Jejunum (tissue), 1 donor: ENCODE data around the genes ZC3H12D and PCMT1.

DNA sequence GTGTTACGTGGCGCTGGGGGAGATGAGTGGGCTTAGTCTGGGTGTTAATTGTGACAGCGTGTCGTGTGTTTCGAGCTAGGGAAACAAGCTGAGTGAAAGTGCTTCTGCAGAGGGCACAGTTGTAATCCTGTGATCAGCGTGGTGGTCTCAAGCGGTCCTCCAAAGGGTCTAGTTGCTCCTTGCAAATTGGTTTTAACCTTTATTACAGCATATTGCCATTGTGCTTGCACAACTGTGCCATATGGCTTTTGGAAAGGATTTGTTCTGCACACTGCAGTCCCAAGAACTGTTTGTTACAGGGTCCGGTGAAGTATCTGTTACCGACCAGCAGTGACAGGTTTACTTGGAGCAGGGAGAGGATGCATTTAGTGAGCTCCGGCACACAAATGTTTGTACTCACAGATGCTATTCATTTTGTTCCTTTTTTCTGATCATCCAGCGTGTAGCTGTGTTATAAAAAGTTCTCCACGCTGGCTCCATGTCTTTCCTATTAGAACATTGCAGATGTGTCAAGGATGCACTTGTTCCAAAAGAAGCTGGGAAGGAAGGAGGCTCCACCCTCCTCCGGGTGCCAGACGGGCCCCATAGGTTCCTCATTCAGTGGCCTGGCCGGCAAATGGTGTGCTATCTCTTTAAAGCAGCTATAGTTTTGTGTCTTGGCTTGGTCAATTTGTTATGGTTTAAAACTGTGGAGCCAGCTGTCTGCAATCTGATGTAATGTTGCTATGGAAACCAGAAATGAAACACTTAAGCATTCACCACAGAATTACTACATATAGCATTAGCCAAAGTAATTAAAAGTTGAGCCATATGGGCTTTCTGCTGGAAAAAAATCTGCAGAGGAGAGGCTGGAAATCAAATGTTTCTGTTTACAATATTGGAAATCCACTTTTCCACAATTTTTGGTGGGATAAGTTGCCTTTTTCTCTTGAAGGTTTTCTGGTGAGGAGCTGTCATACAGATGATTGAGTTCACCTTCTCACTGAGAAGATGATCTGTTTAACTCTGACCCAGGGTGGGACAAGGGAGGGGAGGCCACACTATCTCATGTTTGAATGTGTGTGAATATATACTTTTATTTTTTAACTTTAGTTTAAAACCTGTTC, 167.1 kb downstream of the SASH1 start:
- PRO-cap = bidirectional peak, plus-strand start at position 825 of the sequence, minus-strand start at position 489 of the sequence

DNA sequence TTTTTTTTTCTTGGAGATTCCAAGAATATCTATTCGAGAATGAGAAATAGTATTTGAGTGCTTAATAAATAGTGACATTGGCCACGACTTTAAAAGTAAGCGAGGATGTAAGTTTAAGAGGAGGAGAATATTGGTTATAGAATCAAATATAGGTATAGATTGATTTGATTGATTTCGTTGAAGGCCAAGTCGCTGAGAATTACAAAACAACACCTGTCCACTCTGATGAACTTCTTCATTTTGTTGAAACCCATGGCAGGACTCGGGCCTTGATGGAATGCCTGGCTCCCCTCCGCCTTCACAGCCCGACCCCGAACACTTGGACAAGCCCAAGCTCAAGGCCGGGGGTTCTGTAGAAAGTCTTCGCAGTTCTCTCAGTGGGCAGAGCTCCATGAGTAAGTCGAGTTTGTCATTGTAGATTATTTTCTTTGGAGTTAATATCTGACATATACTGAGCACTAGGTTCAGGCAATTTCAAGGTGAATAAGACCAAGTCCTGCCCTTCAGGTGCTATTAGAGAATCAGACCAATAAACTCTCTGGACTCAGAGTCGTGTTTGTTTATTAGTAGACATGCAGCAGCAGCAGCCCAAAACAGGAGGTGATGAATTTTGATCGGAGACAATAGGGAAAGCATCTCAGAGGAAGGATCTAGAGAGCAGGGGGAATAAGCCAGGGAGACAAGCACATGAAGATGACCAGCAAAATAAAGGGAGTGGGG, 188.8 kb downstream of the SASH1 start:
- PRO-cap = no peak

- PRO-cap = no peak
Observed at GRCh38 chr6:148693785-148694184, 53.0 kb upstream of the UST start.

DNA sequence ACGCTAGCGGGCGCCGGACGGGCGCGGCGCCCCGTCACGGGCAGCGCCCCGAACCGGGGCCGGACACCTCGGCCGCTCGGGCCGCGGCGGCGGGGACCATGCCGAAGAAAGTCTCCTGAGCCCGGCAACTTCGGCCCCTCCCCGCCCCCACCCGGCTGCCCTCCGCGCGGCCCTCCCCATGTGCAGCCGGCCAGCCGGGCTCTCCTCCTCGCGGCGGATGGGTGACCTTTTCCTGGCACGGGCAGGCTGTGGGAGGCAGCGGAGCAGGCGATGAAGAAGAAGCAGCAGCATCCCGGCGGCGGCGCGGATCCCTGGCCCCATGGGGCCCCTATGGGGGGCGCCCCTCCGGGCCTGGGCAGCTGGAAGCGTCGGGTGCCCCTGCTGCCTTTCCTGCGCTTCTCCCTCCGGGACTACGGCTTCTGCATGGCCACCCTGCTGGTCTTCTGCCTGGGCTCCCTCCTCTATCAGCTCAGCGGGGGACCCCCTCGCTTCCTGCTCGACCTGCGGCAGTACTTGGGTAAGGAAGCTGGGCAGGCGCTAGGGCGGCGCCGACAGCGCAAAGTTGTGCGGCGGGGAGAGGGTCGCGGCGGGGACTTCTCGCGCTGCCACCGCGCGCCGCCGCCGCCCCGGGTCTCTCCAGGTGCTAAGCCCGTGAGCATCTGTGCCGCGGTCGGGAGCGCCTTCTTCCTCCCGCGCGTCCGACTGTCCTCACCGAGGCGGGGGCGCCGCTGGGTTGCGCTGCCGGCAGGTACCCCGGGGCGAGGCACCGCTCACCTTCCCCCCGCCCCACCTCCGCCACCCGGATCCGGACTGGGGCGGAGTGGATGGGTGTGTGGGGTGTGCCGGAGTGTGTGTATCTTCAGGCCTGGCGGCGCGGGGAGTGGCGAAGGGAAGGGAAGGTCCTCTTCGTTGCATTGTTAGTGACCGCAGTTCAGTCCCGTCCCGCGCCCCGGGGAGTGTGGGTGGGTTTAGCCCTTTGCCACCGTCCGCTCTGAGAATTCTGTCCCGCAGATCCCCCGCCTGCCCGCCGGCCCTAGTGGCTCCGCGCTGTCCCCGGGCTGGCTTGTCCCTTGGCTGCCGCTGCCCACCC, 676 bp downstream of the UST start:
- PRO-cap = unidirectional peak, minus-strand start at position 704 of the sequence; unidirectional peak, minus-strand start at position 882 of the sequence

DNA sequence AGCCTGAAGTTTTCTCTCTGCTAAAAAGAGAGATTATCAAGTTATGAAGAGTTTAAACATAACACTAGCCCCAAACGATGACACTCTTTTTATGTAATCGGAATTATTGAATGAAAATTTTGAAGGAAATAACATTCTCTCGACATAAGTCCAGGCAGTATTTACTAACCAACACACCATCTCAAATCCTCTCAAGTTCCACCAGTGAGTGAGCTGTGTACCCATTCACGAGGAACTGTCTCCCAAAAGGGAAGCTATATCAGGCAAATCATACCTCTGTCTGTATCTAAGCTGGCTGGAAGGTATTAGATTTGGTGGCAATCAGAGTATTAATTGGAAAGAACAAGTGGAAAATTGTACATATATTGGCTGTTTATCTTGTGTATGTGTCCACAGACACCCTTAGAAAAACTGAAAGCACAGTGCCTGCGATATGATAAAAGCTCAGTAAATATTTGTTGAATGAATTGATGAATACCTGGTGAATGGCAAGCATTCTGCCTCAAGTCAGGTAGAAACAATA, 37.5 kb downstream of the UST start:
- PRO-cap = no peak

DNA sequence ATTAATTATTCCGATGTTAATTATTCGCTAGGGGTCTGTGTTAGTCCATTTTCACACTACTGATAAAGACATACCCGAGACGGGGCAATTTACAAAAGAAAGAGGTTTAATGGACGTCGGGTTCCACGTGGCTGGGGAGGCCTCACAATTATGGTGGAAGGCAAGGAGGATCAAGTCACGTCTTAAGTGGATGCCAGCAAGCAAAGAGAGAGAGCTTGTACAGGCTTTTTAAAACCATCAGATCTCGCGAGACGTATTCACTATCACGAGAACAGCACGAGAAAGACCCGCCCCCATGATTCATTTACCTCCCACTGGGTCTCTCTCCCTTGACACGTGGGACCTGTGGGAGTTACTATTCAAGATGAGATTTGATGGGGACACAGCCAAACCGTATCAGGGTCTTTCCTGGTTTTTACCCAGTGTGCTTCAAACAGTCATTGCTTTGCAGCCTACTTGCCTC, 108.0 kb downstream of the UST start:
- PRO-cap = no peak

- PRO-cap = bidirectional peak, plus-strand start at chr6:149317156, minus-strand start at chr6:149317110
Observed at GRCh38 chr6:149316596-149317235, 796 bp upstream of the TAB2 start.

DNA sequence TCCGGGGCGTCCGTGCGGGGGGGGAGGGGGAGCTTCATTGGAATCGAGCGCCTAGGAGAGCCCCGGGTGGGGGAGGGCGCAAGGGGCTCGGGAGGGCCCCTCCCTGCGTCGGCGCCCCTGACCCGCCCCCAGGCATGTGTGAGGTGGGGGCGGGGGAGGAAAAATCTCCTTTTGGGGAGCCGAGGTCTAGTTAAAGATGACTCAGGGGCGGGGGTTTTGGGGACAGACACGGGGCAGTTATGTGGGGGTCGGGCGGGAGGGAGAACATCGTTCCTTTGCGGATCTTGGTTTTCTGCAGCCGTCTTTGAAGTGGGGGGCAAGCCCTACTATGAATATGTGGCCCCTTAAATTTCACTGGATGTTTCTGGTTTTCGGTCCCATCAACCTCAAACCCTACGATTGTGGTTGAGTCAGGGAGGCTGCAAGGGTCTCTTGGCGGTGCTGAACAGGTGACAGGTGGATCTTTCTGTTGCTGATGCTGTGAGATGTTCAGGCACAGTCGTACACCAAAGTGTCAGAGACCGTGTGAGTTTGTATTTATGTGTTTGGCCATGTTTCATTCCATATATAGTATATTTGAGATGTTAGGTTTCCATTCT, 845 bp downstream of the TAB2 start:
- PRO-cap = no peak

DNA sequence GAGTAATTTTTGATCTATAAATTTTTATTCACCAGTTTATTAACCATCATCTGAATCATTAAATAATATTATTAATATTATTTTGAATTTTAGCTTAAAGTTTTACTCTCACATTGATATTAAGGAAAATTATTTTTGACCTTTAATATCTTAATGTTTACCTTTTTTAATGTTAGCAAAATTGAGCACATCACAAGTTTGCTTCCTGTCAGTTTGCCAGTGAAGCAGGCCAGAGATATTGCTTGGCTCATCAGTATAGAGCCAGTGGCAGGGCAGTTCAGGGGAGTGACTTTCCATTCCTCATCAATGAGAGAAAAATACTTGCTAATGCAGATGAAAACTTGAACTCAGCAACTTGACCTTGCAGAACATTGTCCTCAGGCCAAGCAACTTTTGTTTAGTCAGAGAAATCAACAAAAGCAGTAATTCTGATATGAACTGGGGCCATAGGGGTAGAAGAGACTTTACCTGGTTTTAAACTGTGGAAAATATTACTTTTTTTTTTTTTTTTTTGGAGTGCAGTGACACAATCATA, 6.9 kb downstream of the TAB2 start:
- PRO-cap = no peak

DNA sequence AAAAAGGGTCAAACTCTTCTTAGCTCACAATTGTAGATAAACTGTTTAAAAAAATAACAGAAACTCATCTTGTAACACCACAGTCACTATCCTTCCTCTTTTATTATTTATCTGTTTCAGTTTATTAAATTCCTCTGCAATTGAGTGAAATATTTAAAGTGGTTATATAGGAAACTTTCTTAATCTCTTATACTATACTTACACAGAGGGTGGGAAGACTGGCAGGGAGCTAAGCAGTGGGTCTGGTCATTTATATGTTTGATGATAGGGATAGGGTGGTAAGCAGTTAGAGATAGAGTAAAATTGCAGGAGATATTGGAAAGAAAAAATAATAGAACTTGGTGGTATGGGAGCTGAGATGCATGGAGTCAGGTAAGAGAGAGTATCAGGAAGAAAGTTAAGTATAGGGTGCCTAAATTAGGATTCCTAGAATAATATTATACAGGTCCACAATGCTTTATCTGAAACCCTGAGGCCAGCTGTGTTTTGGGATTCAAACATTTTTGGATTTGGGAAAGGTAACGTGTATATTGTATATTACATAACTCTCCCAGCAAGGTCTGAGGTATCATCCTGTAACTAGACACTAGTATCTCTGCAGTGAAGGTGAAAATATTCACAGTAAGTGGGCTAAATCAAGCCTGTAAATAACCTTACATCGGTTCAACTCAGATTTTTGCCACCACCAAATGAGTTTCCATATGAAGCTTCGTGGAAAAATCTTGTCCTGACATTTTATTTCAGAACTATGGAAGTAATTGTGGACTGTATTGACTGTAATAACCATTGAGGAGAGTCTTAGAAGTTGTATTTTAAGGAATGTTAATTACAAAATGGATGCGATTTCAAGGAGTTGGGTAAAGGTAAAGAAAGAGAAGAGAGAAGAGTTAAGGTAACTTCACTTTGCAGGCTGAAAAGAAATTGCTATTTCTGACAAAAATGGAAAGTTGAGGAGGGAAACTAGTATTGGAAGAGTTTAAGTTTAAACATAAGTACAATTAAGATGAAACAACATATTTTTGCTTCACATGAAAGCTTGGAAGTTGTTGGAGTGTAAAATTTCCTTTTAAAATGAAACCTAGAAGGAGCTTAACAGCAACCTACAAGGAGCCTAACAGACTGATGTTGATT, 20.4 kb downstream of the TAB2 start:
- PRO-cap = no peak

- PRO-cap = no peak
Observed at GRCh38 chr6:149347874-149348439, 30.4 kb downstream of the TAB2 start.

- PRO-cap = bidirectional peak, plus-strand start at chr6:149485225, minus-strand start at chr6:149484843
Observed at GRCh38 chr6:149484340-149485335, at the start of gene ZC3H12D. Gene ZC3H12D, minus strand, starts transcription at chr6:149485014.

GRCh38 chr6:149694925-149695501, 22.9 kb downstream of the LATS1 start:
- PRO-cap = no peak

- PRO-cap = bidirectional peak, plus-strand start at chr6:149749743, minus-strand start at chr6:149749575
Observed at GRCh38 chr6:149749238-149749922, at the start of gene PCMT1. Gene PCMT1, plus strand, starts transcription at chr6:149749741.

GRCh38 chr6:149861900-149862687, 2.1 kb downstream of the LRP11 start:
- PRO-cap = no peak

- PRO-cap = no peak
Observed at GRCh38 chr6:149942196-149942756, 462 bp downstream of the ULBP2 start.

- PRO-cap = no peak
Observed at GRCh38 chr6:150142079-150142737, 636 bp upstream of the PPP1R14C start.

DNA sequence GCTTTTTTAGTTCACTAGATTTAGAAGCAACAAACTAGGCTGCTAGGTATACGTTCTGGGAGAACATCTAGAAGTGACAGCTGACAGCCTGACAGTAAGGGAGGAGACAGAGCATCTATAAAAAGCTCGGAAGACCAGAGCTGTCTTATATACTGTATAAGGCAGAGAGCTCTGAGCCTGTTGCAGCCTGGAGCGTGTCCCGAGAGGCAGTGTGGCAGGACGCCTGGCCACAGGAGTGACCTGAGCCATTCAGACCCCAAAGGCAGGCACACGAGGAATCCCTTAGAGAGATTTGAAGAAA, 24.6 kb downstream of the PPP1R14C start:
- PRO-cap = no peak

DNA sequence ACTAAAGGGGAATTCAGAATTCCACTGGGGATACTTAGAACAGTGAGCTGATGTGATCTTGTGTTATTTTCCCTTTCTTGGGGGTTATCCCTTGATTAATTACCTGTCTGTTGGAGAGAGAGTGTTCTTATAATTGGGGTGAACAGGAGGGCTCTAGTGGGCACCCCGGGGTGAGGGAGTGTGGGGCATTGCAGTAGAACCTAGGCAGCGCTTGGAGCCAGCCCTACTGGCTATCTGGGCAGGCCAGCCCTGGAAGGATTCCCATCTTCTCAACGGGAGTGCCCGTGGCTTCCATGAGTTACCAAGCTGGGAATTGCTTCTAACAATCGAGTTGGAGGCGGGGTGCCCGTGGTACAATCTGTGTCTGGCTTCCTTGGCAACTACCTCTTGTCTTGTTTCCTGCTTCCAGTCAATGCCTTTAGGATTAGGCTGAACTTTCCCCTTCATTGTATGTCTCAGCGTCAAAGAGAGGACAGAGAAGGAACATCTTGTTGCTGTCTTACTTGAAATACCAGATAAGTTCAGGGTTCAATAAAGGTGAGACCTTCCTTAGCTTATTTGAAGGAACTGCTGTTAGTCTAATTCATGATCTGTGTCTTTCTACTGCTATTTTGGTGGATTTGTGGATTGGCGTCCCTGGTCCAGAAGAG, 33.3 kb downstream of the PPP1R14C start:
- PRO-cap = no peak

- PRO-cap = no peak
Observed at GRCh38 chr6:150267601-150268114, 101.2 kb upstream of the IYD start.